ENCODE measurements around the genes GPR78 and USP17L17.

DNA sequence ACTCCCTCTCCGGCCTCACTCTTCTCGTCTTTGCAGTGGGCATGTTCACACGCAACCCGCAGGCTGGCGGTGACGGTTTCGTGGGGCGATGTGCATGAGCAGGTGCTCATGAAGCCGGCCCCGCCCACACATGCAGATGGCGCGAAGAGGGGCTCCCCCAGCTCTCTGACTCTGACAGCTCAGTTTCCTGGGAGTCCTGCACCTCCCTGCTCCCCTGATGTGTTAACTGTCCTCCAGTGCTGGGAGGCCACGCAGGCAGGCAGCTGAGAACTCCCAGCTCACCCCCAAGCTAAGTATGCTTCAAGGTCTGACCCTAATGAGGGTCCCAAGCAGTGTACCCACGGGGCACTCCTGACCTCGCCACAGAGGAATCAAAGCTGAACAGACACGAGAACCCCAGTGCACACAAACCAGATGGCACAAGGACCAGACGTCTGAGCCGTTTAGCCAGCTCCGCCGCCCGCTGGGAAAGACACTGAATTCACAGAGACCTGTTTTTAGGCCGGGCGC lies 13.8 kb upstream of the ABLIM2 start:
- CAGE, long polyA plus RNA = no peak
- RRBS = no CpG with 5 or more reads among the region's 23 CpGs

DNA sequence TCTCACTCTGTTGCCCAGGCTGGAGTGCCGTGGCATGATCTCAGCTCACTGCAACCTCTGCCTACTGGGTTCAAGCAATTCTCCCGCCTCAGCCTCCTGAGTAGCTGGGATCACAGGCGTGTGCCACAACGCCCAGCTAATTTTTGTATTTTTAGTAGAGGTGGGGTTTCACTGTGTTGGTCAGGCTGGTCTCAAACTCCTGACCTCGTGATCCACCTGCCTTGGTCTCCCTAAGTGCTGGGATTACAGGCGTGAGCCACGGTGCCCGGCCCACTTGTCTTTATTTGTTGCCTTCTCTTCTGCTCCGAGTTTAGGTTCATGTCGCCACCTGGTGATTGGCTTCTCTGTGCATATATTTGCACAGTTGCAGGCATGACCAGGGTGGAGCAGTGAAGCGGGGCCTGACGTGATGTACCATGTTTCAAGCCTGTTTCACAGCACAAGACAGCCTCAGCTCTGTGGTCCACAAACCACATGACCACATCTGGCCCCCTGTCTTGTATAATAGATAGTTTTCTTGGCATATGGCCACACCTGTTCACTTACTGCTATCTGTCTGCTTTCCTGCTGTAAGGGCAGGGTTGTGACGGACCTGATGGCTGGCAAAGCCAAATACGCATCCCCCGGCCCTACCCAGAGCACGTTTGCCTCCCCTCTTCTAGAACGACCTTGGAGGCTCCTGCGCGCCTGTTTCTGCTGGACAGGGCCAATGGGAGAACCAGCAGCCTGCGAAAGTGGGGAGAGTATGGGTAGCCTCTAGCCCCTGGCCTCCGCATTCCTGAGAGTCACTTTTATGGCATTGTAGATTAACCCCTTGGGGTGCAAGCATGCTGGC lies 6.4 kb upstream of the SH3TC1 start:
- CAGE, long polyA plus RNA = no peak
- RRBS = no CpG with 5 or more reads among the region's 21 CpGs

GRCh38 chr4:8211111-8211909 lies 12.2 kb downstream of the SH3TC1 start:
- CAGE, long polyA plus RNA = no peak
- RRBS = no CpG with 5 or more reads among the region's 14 CpGs

GRCh38 chr4:8255893-8256259 lies 13.7 kb upstream of the HTRA3 start:
- CAGE, long polyA plus RNA = no peak
- RRBS = no CpG with 5 or more reads among the region's 6 CpGs

DNA sequence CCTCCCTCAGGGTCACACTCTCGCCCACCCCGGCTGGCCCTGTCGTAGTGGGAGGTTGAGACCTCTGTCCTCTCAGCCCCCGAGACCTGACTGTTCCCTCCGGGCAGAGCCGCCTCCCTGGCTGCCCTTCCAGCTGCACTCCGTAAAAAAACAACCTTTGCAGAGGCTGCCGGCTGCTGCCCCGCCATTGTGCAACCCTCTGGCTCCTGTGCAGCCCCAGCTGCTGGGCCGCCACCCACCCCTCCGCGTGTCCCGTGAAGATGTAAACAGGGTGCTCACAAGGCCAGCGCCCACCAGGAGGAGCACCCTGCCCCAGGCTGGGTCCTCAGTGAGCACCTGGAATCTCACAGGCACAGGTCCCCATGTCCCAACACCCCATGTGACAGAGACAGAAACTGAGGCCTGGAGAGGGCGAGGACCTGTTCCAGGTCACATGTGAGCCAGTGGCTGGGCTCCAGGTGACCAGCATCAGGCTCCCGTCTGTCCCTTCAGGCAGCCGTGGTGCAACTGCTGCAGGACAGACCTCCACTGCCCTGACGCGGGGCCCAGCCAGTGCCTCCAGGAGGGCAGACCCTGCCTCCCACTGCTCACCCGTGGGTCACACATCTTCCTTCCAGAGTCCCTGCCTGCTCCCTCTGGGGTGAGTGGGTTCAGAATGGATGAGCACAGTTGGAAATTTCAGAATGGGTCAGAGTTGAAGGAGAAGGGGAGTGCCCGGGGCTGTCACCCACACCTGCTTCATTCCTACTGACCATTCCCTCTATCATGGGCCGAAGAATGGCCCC lies 39.8 kb downstream of the HTRA3 start:
- CAGE, long polyA plus RNA = no peak
- RRBS = 24% methylated on average over 7 of the region's 22 CpGs

- CAGE, long polyA plus RNA = no peak
- RRBS = no CpG with 5 or more reads among the region's 14 CpGs
These were observed 82.7 kb downstream of the ACOX3 start for GRCh38 chr4:8357625-8358484.

DNA sequence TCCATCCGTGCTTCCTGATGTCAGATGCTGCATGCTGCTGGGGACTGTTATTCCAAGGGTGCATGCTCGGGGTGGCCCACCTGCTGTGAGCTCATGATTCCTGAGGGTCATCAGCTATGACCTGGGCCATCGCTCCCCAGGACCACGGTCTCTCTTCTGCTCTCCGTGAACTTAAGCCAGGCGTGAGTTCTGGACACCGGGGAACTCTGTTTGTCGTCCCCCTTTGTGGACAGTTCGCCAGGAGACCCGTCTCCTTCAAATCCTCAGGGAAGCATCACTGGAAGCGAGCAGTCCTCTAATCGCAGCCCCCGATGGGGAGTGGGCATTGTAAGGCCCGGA lies 41.6 kb downstream of the ACOX3 start:
- CAGE, long polyA plus RNA = no peak
- RRBS = no CpG with 5 or more reads among the region's 14 CpGs

DNA sequence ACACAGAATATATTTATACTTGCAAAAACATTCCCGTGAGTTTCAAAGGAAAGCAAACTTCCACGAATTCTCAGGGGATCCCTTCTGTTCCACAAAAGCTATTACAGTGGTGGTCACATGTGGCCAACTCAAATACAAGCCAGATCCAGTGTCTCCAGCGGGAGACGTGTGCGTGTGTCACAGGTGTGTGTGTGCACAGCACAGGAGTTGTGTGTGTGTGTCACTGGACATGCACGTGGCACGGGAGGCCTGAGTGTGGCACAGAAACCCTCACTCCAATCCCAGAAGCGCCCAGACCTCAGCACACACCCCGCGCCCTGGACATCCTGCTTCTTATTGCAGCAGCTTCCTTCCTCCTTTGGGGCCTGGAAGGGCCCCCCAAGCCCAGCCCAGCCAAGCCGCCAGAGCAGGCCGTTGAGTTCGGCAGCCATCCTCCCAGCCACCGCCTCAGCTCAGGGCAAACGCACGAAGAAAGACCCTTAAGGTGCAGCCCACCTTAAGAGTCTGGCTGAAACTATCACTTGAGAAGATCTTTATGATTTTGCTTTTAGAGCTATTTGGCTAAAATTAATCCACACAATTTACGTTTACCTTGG lies 37.9 kb downstream of the ACOX3 start:
- CAGE, long polyA plus RNA = no peak
- RRBS = no CpG with 5 or more reads among the region's 17 CpGs

- CAGE, long polyA plus RNA = no peak
- RRBS = no CpG with 5 or more reads among the region's 4 CpGs
These were observed 32.1 kb downstream of the TRMT44 start for GRCh38 chr4:8472702-8472983.

DNA sequence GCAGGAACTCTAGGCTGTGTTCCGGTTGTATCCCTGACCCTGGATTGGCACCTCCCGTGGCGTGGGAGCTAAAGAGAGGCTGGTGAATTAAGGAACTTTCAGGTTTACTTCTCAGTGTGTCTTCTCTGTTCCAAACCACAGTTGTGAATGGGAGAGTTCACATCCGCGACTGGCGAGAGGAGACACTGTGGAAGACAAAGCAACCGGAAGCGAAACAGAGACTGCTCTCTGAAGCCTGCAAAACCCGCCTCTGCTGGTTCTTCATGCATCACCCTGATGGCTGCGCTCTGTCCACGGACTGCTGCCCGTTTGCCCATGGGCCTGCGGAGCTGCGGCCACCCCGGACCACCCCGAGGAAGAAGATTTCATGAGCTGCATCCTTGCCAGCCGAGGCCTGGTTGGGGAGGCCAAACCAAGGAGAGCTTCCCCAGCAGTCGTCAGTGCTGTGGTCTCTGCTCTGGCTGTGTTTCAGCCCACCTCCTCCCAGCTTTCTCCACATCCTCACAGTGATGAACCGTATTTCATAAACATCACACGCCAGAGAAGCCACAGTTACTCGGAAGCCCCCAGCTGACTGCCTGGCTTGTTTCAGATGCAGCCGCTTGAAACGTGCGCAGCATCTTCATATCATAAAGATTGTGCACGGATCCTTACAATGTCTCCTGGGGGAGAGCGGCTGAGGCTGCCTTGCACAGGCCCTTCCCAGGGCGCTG lies 35.2 kb downstream of the TRMT44 start:
- CAGE, long polyA plus RNA = no peak
- RRBS = 91% methylated on average over 1 of the region's 27 CpGs

GRCh38 chr4:8478465-8478850 lies 37.9 kb downstream of the TRMT44 start:
- CAGE, long polyA plus RNA = no peak
- RRBS = no CpG with 5 or more reads among the region's 12 CpGs

DNA sequence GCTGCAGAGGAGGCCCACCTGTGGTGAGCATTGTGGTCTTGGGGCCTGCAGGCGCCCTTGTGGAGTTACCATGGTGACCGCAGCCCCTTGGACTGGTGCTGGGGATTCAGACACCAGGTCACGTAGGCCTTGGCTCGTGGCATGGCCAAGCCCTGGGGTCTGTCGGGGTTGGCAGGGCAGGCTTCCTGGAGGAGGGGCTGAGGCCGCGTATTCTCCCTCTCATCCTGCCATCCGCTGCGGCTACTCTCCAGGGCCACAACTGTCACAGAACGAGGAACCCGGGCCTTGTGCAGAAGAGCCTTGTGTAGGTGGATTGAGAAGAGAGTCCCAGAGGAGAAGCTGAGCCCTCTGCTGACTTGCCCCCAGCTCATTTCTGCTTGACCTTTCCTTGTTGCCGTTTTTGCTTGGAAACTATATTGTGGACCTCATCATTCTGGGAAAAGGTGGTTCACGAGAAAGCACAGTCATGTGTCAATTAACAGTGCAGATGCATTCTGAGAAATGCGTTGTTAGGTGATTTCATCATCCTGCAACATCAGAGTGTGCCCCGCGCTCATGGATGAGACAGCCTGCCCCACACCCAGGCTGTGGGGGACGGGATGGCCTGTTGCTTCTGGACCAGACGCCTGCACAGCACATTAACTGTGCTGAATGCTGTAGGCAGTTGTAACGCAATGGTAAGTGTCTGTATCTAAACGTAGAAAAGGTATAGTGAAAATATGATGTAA lies 38.4 kb downstream of the TRMT44 start:
- CAGE, long polyA plus RNA = no peak
- RRBS = no CpG with 5 or more reads among the region's 20 CpGs

DNA sequence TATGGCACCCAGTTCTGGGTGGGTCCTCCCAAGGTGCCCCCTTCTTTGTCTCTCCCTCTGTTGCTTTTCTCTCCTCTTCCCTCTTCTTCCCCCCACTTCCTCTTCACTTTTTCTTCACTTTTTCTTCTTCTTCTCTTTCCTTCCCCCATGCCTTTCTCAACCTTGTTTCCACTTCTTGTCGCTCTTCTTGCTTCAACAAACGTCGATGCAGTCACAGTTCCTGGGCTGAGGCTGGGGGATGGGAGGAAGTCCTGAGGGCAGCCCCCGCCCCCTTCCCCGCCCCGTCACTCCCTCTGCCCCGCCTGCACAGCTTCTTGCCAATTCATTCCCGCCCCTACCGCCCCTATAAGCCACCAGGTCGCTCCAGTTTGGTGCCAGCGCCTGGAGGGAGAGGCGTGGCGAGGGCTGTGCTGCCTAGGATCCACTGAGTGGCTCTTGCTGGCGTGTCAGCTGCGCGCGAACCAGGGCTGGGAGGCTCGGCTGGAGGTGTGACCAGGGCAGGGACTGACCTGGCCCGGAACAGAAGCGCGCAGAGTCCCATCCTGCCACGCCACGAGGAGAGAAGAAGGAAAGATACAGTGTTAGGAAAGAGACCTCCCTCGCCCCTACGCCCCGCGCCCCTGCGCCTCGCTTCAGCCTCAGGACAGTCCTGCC lies at the start of gene GPR78:
GPR78 (plus strand) TSS at position 348 of the 654 bp plus-strand sequence.
- CAGE, long polyA plus RNA = no peak
- RRBS = no CpG with 5 or more reads among the region's 29 CpGs

- CAGE, long polyA plus RNA = no peak
- RRBS = 3% methylated on average over 26 of the region's 46 CpGs
These were observed 265 bp downstream of the HMX1 start for GRCh38 chr4:8871435-8871712.

DNA sequence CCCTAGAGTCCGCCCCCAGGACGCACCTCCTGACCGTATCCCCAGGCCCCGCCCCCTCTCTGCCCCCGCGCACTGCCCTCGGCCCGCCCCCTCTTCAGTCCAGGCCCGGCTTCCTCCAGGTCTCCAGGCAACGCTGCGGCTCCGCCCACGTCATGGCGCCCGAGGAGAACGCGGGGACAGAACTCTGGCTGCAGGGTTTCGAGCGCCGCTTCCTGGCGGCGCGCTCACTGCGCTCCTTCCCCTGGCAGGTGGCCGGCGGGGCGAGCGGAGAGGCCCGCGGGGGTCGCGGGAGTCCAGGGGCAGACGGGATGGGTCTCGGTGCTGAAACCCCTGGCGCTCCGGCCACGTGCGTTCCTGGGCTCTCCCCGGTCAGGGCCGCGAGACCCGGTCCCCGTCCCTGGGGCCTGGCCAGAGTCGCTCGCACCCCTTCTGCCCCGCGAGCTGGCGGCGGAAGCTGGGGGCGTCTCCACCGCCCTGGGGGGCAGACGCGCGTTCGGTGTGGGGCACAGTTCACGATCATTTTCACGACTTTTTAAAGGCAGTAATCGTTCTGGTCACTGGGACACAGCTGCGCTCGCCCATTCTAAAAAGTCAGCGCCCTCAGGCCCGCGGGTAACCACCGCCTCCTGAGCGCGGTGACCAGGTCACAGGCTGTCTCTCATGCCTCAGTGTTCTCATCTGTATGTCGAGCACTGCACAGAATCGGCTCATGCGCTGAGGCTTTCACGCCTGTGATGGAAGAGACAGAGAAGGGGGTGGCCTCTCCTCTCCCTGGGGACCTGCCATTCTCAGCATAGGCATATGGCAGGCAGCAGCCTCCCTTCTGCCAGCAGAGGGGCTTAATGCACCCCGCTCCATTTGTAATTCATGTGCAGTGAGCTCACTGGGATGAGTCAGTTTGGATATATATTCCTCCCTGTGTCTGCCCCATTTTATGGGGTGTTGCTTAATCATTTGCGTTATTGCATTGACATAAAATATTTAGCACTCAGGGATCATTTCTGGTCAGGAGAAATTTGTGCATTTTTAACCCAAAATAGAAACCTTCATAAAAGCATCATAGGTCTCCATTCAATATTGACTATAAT lies 16.7 kb upstream of the FAM90A26 start:
- CAGE, long polyA plus RNA = no peak
- RRBS = under 1% methylated on average over 11 of the region's 72 CpGs

DNA sequence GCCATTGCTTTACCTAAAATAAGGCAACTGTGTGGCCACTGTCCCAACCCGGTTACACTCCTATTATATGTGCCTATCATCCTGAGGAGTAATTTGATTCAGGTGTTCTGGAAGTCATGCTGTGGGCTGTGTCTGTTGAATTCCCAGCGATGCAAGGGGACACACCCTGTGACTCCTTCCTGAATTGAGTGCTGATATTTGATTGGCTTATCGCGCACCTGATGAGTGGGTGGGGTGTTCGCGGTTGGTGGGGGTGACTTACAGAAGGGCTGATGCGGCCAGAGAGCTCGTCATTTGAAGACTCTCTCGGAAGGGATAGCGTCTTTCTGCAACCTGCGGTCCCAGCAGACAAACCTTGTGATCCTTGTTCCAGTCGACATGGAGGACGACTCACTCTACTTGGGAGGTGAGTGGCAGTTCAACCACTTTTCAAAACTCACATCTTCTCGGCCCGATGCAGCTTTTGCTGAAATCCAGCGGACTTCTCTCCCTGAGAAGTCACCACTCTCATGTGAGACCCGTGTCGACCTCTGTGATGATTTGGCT lies at the start of gene USP17L17:
USP17L17 (plus strand) TSS at position 379 of the 546 bp plus-strand sequence.
- CAGE, long polyA plus RNA = no peak
- RRBS = no CpG with 5 or more reads among the region's 18 CpGs

- CAGE, long polyA plus RNA = no peak
- RRBS = no CpG with 5 or more reads among the region's 23 CpGs
These were observed 18.2 kb downstream of the USP17L30 start for GRCh38 chr4:9381159-9381500.

DNA sequence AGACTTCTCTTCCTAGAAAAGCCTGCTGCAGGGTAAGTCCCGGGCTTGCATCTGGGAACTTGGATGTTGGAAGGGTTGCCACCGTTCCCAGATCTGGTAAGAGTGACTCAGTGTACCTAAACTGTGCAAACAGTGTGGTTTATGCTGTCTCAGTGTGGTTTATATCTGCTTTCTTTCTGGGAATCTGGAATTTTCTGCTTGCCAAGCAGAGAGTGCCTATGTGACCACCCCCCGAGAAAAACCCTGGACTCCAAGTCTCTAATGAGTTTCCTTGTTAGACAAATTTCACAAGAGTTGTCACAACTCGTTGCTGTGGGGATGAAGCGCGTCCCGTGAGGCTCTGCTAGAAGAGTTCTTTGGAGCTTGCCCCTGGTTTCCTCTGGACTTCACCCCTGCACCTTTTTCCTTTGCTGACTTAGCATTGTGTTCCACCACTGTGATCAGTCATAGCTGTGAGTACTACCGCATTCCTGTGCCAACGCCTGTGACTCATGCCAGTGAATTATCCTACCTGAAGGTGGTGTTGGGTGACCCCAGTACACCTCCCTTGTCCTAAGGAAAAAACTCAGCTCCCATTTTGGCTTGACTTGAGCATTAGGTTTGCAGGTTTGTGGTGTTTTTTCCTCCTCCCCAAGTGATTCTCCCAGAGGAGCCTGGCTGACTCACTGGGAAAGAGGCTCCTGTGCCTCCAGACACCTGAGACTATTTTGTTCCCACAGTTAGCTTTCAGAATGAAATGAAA lies 14.5 kb downstream of the SLC2A9 start:
- CAGE, long polyA plus RNA = no peak
- RRBS = no CpG with 5 or more reads among the region's 9 CpGs

- CAGE, long polyA plus RNA = no peak
- RRBS = 3% methylated on average over 2 of the region's 12 CpGs
These were observed 1.4 kb downstream of the WDR1 start for GRCh38 chr4:10115084-10115648.

- CAGE, long polyA plus RNA = start-site peak on the minus strand at chr4:10116384-10116499, 30 and 42 reads in 2 replicates
- RRBS = 6% methylated on average over 28 of the region's 58 CpGs
These were observed 646 bp downstream of the WDR1 start for GRCh38 chr4:10115804-10116501.